Gastroesophageal sphincter (tissue), 4 donors: ENCODE results near the genes CD6 and CD5.

GRCh38 chr11:60943948-60944522, 7.9 kb downstream of the SLC15A3 start:
- PRO-cap, result no peak
- RAMPAGE, long total RNA, 4 experiments, result no peak in any of the 4 experiments

GRCh38 chr11:60952425-60952790, 432 bp upstream of the SLC15A3 start:
- PRO-cap, result bidirectional peak, plus-strand start at chr11:60952668, minus-strand start at chr11:60952380
- RAMPAGE, long total RNA, 4 experiments, result start-site peak on the minus strand in 1 of 4 experiments, at chr11:60952550-60952620 at its widest, 7 reads per replicate

DNA sequence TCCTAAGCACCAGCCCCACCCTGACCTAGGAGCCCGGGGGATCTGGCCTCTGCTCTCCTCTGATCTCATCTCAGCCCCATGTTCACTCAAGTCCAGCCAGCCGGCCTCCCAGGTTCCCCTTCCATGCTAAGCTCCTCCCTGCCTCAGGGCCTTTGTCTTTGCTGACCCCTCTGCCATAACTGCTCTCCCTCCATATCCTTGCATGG, 718 bp upstream of the SLC15A3 start:
- PRO-cap, result no peak
- RAMPAGE, long total RNA, 4 experiments, result no peak in any of the 4 experiments

DNA sequence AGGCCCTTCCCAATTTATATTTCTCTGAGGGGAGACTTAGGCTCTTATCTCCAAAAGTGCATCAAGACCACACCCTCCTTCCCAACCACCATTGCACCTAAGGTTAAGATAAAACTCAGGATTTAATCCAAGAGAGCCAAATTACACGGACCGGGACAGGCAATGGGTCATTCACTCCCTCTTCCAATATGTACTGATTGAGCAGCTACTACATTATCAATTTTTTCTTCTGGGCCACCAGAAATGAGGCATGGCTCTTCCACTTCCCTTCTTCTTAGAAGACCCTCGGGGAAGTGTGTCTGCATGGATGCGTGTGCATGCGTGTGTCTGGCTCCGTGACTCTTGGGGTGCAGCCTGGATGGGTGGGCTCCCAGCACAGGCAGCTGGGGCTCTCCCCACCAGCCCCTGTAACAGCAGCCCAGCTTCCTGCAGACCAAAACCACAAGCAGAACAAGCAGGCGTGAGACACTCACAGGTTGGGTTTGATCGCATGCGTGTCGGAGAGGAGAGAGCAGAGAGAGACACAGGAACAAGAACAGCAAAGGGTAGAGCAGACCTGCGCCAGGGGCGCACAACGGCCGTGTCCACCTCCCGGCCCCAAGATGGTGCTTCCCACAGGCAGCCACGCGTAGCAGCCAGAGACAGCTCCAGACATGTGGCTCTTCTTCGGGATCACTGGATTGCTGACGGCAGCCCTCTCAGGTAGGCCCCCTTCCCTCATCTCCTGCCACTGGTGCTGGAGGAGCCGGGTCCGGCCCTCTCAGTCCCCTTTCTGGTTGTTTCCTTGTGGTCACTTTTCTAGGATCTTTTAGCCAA, at the start of gene CD6:
Gene CD6, plus strand, starts transcription at position 468 of the 816 bp plus-strand sequence.
- PRO-cap, result no peak
- RAMPAGE, long total RNA, 4 experiments, result start-site peak on the plus strand in 2 of 4 experiments, centred at positions 509 to 511 of the sequence, 6 to 8 reads per replicate

DNA sequence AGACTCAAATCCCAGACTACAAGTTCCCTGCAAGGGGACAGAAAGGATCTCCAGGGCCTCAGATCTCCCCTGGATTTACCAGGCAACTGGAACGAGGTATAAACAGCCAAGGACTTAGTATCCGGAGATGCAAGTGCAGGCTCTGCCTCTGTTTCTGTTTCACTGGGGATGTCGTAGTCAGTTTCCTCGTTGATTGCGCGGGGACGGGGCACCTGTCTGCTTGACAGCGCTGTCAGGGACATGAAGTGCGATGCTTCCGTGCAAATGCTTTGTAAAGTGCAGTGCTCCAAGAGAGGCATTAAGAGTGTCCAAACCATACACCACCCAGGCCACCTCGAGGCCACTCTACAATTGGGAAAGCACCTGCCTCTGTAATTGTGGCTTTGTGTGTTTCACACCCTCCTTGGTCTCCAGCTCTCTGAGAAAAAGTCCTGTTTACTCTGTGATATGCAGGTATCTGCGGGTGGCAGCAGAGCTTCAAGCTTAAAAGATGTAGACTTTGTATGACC, 18.7 kb upstream of the CD5 start:
- PRO-cap, result no peak
- RAMPAGE, long total RNA, 4 experiments, result no peak in any of the 4 experiments

GRCh38 chr11:61092186-61092820, 10.0 kb upstream of the CD5 start:
- PRO-cap, result no peak
- RAMPAGE, long total RNA, 4 experiments, result no peak in any of the 4 experiments

DNA sequence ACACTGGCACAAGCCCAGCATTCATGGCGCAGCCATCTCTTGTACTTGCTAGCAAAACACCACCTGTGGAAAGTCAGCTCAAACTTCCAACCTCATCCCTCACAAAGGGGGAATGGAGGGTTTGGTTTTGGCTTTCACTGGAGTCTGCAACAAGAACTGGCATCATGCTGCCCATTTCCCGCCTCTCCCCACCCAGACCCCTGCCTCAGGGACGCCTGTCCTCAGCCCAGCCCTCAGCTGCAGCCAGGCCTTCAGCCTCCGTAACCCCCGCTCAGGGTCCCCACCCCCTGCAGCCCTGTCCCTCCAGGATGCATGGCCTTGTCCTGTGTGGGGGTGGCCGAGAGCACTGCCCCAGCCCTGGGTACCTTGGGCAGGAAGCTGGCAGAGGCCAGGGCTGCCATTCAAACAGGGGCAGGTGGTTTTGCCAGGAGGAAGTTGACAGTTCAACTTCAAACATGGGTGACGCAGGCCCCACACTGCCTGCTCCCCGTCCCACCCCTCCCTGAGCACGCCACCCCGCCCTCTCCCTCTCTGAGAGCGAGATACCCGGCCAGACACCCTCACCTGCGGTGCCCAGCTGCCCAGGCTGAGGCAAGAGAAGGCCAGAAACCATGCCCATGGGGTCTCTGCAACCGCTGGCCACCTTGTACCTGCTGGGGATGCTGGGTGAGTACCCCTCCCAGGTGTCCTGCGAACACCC, at the start of gene CD5:
Gene CD5, plus strand, starts transcription at position 540 of the 700 bp plus-strand sequence.
- PRO-cap, result no peak
- RAMPAGE, long total RNA, 4 experiments, result no peak in any of the 4 experiments

- PRO-cap, result no peak
- RAMPAGE, long total RNA, 4 experiments, result no peak in any of the 4 experiments
These were observed 16.2 kb downstream of the CD5 start for GRCh38 chr11:61118418-61118915.

- PRO-cap, result no peak
- RAMPAGE, long total RNA, 4 experiments, result no peak in any of the 4 experiments
These were observed 28.9 kb downstream of the CD5 start for GRCh38 chr11:61131135-61131722.

DNA sequence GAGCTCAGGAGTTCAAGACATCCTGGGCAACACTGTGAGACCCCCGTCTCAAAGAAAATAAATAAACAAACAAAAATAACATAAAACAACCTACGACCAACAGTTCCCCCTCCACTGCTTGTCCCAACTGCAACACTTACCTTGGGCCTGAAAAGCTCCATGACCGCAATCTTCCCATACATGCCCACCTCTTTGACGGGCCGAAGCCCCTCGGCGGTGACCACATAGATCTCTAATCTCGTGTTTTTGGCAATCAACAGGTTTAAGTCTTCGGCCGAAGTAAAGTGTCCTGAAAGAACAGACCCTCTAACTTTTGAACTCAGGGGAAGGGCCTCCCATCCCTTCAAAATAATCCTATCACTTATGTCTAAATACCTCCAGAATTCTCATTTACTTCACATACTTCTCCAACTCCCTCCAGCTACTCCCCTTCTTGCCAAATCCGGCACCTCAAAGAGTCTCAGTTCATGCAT, 1.5 kb downstream of the DDB1 start:
- PRO-cap, result no peak
- RAMPAGE, long total RNA, 4 experiments, result no peak in any of the 4 experiments

DNA sequence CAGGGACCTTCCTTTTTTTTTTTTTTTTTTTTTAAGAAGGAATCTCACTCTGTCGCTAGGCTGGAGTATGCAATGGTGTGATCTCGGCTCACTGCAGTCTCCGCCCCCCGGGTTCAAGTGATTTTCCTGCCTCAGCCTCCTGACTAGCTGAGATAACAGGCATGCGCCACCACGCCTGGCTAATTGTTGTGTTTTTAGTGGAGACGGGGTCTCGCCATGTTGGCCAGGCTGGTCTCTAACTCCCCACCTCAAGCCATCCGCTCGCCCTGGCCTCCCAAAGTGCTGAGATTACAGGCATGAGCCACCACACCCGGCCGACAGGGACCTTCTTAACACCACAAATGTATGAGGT, 11.3 kb downstream of the TKFC start:
- PRO-cap, result no peak
- RAMPAGE, long total RNA, 4 experiments, result no peak in any of the 4 experiments

- PRO-cap, result no peak
- RAMPAGE, long total RNA, 4 experiments, result no peak in any of the 4 experiments
These were observed 13.2 kb downstream of the TKFC start for GRCh38 chr11:61346051-61346750.

GRCh38 chr11:61352123-61352584, 9.5 kb downstream of the CYB561A3 start:
- PRO-cap, result no peak
- RAMPAGE, long total RNA, 4 experiments, result no peak in any of the 4 experiments

GRCh38 chr11:61416083-61416713, 13.6 kb downstream of the CPSF7 start:
- PRO-cap, result no peak
- RAMPAGE, long total RNA, 4 experiments, result no peak in any of the 4 experiments

GRCh38 chr11:61447969-61448444, 18.1 kb downstream of the SDHAF2 start:
- PRO-cap, result bidirectional peak, plus-strand start at chr11:61448194, minus-strand start at chr11:61448131
- RAMPAGE, long total RNA, 4 experiments, result no peak in any of the 4 experiments

DNA sequence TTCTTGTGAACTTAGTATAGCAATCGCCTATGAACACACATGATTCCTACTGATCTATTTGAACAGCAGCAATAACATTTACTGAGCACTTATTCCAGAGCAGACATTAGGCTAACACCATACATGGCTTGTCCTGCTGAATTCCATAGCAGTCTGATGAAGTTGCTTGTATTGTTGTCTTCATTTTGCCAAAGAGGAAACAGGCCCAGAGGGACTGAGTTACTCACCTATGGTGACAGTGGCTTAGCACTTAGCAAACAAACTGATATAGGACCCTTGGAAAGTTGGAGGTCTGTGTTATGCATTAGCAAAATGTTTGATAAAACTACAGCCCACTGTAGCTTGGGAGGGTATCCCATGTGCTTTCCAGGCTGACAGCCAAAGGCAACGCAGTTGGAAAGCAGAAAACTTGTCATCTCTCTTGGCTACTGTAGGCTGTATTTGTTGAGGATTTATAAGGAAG, 23.6 kb downstream of the SDHAF2 start:
- PRO-cap, result no peak
- RAMPAGE, long total RNA, 4 experiments, result no peak in any of the 4 experiments

GRCh38 chr11:61533142-61533785, 24.7 kb downstream of the LRRC10B start:
- PRO-cap, result no peak
- RAMPAGE, long total RNA, 4 experiments, result no peak in any of the 4 experiments

DNA sequence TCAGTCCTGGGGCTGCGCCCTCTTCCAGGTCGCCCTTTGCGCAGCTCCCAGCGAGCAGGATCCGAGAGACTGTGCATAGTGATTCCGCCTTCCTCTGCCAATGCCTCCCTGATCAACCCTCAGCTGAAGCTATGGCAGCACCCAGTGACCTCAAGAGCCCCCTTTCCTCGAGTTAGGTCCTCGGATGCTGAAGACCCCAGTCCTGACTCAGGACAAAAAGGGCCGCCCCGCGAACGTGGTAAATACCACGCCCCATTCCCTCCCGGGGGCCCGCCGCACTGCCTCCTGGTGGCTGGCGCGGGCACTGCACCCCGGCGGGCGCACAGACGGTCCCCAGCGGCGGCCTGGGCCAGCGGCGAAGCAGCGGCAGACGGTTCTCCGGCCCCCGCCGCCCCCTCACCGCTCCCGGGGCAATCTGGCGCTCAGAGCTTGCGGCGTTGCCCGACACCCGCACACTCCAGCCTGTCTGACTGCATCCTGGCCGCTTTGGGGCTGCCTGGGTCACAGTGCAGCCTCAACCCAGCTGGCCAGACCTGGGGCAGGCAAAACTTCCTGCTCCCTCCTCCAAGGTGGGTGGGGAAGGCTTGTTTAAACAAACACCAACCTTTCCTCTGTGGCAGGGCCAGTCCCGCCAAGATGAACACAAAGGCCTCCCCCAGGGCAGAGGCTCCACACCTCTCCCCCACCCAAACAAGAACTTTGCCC, 13.3 kb downstream of the SYT7 start:
- PRO-cap, result no peak
- RAMPAGE, long total RNA, 4 experiments, result no peak in any of the 4 experiments

- PRO-cap, result no peak
- RAMPAGE, long total RNA, 4 experiments, result no peak in any of the 4 experiments
These were observed 25.2 kb upstream of the DAGLA start for GRCh38 chr11:61655056-61655391.

GRCh38 chr11:61695851-61696507, 15.8 kb downstream of the DAGLA start:
- PRO-cap, result bidirectional peak, plus-strand start at chr11:61696205, minus-strand start at chr11:61695984
- RAMPAGE, long total RNA, 4 experiments, result no peak in any of the 4 experiments